AG10803 (cell line): Measurements from ENCODE around the genes NUP205 and SLC13A4.

DNA sequence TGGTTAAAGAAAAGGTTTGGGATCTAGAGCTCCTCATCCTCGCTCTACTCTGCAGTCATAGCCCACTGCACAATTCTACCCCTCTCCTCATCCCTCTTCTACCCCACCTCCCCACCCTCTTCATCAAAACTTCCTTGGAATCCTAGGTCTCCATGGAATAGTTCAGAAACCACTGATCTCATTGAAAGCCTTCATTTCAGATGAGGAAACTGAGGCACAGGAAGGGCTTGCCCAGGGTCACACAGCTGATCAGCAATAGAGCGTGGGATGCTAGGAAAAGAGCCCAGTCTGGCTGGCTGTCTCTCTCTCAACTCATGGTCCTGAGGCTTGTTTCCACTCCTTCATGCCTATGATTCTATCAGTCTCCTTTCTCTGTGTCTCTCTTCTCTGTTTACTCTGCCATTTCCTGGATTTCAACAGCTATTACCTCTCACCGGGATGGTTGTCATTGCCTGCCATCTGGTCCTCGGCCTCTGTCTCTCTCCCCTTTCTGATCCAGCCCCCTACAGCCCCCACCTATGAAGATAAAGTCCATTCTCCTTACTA, 93.5 kb upstream of the AGBL3 start:
- RRBS, result no CpG with 5 or more reads among the region's 4 CpGs

DNA sequence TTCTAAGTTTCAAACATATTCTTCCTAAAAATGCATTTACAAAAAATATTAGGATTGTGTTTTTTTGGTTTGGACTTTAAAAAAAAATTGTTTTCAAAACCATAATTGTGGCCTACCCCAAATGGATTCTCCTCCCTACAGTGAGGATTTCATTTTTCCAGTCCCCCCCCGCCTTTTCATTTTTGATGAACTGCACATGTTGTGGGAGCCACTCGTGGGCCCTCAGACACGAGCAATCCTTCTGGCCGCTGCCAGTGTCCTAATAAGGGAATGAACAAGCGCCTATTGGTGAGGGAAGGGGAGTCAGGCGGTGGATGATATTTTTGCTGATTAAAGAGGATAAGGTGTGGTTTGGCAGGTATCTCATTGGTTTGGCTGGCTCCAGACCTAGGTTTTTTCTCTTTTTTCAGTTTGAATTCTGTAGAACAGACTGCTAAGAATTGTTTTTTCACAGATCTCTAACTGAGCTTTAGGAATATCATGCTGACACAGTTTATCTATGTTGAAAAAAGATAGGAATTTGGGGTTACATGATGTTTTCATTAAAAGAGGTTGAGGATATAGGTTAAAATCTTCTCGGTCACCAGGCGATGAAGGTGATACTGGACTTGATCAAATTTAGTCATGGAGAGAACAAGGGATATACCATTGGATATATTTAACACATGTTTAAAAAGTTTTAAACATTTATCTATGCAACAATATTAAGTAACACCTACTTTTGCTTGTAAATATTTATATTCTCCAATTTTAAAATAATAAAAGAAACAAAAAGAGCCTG, 78.5 kb upstream of the AGBL3 start:
- RRBS, result no CpG with 5 or more reads among the region's 8 CpGs

DNA sequence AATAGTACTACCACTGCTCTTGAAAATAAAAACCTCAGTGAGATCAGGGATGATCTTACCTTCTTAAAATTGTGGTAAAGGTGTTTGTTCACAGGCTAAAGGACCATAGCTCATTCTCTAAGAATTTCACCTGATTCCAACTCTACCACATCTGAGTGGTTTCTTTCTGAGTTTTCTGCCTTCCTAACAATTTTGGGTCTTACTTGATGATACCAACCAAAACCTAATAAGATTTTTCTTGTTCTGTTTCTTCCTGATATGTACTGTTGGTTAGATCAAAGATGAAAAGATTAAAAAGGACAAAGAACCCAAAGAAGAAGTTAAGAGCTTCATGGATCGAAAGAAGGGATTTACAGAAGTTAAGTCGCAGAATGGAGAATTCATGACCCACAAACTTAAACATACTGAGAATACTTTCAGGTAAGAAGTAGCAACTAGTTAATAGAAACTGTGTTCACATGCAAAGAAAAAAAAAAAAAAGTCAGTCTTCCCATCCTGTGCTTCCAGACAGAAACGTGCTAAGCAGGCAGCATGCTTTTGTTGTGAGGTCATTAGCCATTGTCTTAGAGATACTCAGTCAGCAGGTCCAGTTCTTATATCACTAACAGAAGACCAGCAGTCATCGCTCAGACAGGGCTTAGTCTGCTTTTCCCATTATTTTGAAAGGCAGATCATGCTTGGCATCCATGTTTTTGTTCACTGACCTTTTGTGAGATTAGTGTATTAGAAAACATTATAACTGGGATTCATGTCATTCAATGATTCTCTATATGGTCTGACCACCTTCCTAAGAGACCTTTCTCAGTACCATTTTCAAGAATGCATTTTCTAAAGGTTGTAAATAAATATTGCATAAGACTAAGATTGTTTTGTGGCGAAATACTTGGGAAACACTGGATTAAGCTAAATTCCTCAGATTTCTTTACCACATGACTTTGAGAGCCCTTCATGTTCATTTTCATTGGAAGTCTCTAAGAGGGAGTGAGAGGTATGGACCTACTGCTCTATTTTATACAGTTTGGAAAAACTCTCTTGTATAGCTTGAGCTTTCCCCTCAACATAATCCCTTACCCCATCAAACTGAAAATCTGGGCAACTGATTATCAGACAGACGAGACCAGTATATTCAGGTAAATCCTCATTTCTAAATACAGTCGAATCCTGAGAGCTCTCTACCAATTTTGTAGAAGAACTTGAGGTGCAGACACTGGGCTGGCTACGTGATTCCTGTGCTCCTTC, 45.1 kb upstream of the AGBL3 start:
- RRBS, result no CpG with 5 or more reads among the region's 8 CpGs

DNA sequence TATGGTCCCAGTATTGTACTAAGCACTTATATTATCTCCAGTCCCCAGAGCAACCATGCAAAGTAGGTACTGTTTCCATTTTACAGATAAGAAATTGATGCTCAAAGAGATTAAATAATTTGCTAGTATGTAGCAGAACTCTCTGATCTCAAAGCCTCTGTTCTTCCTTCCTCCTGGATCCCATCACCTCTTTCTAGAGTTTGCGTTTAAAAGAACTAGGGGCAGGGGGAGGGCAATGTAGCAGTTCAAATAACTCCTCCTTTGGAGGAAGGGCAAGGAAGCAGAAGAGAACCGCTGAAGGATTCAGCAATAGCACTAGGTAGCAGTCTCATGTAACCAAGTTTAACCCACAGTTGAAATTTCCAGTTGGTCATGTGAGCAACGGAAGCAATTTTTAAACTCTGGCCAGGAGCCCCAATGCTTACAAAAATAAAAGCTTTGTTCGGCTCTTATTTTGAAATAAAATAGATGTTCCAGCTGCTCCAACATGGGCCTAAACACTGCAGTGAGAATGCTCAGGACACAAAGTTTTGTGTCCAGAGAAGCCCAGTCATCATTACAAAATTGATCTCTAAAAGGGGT, 694 bp upstream of the TMEM140 start:
- RRBS, result no CpG with 5 or more reads among the region's 4 CpGs

- RRBS, result 63% methylated on average over 1 of the region's 18 CpGs
Measured at GRCh38 chr7:135164097-135165027, 6.1 kb downstream of the CYREN start.

GRCh38 chr7:135167317-135168591, 2.8 kb downstream of the CYREN start:
- RRBS, result no CpG with 5 or more reads among the region's 22 CpGs

DNA sequence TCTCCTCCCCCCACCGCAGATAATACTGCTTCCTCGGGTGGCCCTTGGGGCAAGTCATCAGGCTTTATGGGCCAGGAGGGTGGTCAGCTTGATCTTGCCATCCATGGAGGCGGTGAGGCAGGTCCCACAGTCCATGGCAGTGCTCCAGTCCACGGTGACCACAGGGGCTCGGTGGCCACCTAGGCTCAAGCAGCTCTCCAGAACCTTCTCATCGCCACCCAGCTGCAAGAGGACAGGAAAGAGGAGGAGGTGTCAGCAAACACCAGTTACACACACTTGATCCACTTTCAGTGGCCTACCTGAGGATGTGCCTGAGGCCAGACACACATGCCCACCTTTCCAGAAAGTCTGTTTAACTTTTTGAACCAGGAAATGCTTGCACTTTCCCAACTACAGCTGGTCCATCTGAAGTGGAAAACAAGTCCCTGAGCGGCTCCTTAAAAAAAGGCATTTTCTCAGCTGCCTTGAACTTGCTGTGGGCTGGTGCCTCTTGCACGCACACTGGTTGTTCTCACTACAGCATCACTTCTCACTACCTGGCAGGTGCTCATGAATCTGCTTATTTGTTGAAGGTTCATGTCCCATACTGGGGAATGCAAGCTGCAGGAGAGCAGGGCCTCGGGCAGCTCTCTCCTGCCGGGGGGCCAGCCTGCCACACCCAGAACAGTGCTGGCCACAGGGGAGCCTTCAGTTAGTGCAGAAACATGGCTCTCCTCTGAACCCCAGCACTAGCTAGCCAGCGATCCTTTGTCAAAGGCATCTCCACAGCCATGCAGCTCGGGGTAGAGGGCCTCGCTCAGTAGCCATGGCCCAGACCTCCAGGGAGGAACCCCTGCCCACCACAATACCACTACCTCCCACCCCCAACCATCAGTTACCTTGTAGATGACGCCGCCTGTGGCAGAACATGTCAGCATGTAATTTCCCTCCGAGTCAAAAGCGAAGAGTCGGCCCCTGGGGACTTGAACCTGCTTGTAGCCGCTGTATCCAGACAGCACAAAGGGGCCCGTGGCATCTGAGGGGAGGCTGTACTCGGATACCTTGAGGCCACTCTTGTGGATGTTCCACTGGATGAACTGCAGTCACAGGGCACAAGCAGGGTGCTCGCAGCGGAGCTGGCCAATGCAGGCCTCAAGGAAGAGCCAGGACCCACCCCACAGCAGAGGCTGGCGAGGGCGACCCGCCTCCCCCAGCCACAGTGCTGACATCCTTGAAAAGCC, 16.0 kb upstream of the CYREN start:
- RRBS, result no CpG with 5 or more reads among the region's 26 CpGs

- RRBS, result no CpG with 5 or more reads among the region's 5 CpGs
Measured at GRCh38 chr7:135215185-135215639, 3.9 kb upstream of the WDR91 start.

DNA sequence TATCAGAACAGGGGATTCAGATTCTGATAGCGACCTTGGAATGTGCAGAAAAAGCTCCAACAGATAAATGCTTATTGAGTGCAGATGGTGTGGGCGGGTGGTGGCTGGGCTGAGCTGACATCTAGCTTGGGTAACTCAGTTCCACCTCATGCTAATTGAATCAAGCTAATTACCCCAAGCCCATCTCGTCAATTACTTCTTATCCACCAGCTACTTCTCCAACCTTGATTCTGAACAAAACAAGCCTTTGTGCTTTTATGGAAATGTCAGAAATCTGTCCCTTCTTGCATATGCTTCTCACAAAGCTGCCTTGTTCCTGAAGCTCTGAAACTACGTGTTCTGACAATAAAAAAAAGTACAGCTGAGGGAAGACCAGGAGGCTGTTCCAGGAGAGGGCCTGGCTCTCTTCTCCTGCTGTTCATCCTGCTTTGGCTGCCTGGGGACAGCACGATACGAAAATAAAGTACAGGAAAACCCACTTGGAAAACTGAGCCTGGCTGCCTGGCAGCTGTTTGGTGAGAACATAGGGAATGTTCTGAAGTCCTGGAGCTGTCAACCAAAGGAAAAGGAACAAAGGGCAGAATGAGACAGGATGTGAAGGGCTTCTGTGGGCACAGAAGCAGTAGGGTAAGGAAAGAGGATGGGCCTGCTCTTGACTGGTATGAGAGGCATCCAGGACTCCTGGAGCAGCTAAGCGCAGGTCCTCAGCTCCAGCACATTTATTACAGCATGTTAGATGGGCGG, 27.6 kb downstream of the STRA8 start:
- RRBS, result no CpG with 5 or more reads among the region's 8 CpGs

- RRBS, result no CpG with 5 or more reads among the region's 31 CpGs
Measured at GRCh38 chr7:135557337-135558086, at the start of gene NUP205. TSS of gene NUP205 (plus strand) at chr7:135557917.

GRCh38 chr7:135650399-135651284, 11.7 kb upstream of the STMP1 start:
- RRBS, result no CpG with 5 or more reads among the region's 15 CpGs

GRCh38 chr7:135728045-135728941, at the start of gene SLC13A4:
TSS of gene SLC13A4 (minus strand) at chr7:135728186.
- RRBS, result no CpG with 5 or more reads among the region's 19 CpGs

DNA sequence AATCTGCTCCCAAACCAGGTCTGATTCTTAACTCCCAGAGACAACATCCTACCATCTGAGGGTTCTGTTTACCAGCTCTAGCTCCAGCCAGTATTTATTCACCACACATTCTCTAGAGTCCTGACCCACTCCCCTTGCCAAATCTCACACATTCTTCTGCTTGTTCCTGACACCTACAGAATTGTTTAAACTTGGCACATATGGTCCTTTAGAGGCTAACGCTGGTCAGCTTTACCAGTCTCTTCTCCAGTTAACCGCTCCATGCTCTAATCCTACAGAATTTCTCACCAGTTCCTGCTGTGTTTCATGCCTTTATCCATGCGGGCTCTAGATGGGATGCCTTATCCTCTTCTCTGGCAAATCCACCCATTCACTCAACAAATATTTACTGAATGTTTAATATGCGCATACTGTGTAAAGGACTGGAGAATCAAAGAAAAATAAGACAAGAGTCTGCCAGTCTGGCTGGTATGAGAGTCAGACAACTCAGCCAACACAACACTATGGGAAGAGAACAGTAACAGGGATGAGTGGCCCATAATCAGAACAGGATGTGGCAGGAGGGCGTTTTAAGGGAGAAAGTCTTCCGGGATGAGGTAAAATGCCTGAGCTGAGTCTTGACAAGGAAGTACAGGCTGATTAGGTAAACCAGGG, 46.3 kb downstream of the MTPN start:
- RRBS, result no CpG with 5 or more reads among the region's 6 CpGs

DNA sequence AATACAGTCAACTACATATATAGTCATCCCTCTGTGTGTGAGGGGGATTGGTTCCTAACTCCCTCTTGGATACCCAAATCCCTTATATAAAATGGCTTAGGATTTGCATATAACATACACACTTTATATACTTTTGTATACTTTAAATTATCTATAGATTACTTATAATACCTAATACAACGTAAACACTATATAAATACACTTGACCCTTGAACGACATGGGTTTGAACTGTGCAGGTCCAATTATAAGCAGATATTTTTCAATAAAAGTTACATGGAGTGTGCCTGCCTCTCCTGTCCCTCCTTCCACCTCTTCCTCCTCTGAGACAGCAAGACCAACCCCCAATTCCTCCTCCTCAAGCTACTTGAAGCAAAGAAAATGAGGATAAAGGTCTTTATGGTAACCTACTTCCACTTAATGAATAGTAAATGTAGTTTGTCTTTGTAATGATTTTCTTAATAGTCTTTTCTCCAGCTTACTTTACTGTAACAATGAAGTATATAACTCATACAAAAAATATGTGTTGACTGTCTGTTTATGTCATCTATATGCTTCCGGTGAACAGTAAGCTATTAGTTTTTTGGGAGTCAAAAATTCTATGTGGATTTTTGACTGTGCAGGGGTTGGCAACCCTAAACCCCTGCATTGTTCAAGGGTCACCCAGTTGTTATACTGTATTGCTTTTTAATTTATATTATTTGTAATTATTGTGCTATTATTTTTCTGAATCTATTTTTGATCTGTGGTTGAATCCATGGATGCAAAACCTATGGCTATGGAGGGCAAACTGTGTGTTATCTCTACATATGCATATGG, 39.5 kb downstream of the MTPN start:
- RRBS, result no CpG with 5 or more reads among the region's 3 CpGs

GRCh38 chr7:137820517-137821182, 26.1 kb downstream of the DGKI start:
- RRBS, result no CpG with 5 or more reads among the region's 6 CpGs

DNA sequence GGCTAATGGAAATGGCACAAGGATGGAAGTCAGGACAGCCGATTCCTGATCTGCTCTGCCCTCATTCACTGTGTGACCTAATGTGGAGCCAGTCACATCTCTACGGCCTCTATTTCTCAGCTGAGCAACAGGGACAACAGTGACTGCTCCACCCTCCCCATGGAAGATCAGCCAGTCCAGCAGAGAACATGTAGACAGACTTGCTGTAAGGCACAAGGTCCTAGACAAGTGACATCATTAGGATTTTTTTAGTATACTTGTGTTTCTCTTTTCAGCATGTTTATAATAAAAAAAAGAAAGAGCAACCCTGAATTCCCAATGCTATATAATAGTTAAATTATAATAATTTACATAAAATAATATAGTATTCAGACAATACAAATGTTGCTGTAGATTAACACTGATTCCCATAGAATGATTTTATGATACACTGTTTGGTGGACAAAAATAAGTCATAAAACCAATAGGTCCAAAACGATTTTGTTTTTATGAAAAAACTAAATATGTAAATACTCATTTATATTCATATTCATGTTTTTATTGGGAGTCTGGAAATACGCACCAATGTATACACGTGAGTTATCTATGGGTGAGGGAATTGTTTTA, 25.0 kb upstream of the DGKI start:
- RRBS, result no CpG with 5 or more reads among the region's 5 CpGs

GRCh38 chr7:137888331-137888902, 41.6 kb upstream of the DGKI start:
- RRBS, result no CpG with 5 or more reads among the region's 5 CpGs

DNA sequence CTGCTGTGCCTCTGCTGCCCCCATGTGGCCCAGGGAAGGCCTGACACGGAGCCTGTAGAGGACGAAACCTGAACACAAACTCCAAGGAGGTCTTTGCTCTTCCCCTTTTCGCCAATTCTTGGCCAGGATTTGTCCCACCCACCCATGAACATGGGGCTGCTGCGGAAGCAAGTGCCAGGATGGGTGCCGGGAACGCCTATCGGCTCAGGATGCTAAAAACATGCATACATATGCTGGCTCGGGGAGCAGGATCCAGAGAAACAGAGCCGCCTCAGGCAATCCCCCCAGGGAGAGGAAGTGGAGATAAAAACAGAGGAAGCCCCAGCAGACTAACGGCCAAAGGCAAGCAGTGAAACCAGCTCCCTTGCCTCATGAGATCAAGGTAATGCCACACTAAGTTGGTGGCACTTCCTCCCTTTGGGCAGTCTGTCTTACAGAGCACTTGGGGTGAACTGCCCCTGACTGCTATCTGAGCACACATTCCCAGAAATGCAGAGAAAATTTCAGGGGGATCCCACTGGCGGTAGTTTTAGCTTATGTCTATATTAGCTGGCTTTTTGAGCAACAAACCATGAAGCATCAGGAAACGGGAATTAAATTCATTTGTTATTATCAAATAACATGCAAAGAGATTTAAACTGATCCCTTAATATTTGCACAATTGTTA, 52.6 kb upstream of the DGKI start:
- RRBS, result no CpG with 5 or more reads among the region's 12 CpGs

GRCh38 chr7:137975203-137975841, 26.6 kb downstream of the CREB3L2 start:
- RRBS, result no CpG with 5 or more reads among the region's 7 CpGs

DNA sequence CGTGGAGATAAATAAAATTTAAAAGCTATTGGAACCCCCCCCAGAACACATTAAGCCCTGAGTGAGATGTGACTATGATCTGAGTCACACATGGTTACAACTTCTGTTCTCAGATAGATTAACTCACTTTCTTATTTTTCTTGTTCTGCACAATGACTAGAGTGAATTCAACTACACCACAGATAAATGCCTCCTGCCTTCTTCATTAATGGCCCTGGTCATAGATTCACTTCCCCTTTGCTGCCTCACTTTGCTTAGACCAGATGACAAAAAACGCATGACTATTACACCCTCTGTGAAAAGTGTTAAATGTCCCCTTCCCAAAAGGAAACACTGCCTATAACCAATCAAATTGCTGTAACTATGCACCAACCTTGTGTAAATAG, 49.3 kb downstream of the AKR1D1 start:
- RRBS, result no CpG with 5 or more reads among the region's 2 CpGs